ENCODE data around the genes ZNF320, ZNF347, ZNF525, MYADM and TARM1.

DNA sequence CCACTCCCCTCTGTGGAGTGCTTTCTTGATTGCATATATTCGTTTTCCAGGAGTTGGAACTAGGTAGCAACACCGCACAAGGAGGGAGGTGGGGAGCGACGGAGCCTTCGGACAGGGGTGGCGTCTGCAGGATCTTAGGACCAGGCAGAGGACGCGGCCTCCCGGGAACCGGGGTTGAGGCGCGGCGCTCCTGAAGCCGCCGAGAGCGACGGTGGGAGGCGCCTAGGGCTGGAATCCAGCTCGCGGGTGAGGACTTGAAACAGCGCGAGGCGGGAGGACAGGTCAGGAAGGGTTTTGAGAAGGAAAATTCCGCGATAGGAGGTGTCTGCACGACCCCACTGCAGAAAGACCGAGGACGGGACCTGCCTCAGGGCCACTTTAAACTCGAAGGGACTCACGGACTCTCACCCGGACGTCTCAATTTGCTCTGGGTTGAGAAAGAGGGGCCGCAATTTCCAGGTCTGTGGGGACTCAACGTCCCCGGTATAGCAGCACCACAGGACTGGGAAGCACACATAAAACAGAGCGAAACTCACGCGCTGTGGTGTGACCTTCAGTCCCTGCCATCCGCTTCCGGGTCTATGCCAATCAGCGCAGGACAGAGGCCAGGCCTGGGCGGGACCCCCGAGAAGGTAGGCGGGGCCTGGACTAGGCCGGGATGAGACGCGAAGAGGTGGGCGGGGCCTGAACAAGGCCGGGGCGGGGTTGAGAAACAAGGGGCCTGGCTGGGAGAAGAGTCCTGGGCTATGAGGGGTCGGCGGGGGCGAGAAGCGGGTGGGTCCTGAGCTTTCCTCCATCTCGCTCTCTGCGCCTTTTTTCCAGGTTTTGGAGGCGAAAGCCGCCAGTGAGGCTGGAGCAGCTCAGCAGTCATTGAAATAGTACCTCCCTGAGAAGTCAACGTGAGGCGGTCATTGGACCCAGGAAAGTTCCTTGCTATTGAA, at the start of gene ZNF320:
Gene ZNF320, minus strand, starts transcription at position 524 of the 941 bp plus-strand sequence.
- PRO-cap, result bidirectional peak, plus-strand start at position 324 of the sequence, minus-strand start at position 186 of the sequence; bidirectional peak, plus-strand start at position 747 of the sequence, minus-strand start at position 504 of the sequence

GRCh38 chr19:53037050-53038211, 7.1 kb upstream of the ERVV-2 start:
- PRO-cap, result bidirectional peak, plus-strand start at chr19:53037452, minus-strand start at chr19:53037347; unidirectional peak, minus-strand start at chr19:53037858

GRCh38 chr19:53079472-53079973, 23.7 kb downstream of the ZNF160 start:
- PRO-cap, result no peak

- PRO-cap, result no peak
Observed at GRCh38 chr19:53094725-53095078, 8.5 kb downstream of the ZNF160 start.

GRCh38 chr19:53158823-53159265, at the start of gene ZNF347:
TSS of gene ZNF347 (minus strand) at chr19:53159053.
- PRO-cap, result bidirectional peak, plus-strand start at chr19:53159196, minus-strand start at chr19:53159053

DNA sequence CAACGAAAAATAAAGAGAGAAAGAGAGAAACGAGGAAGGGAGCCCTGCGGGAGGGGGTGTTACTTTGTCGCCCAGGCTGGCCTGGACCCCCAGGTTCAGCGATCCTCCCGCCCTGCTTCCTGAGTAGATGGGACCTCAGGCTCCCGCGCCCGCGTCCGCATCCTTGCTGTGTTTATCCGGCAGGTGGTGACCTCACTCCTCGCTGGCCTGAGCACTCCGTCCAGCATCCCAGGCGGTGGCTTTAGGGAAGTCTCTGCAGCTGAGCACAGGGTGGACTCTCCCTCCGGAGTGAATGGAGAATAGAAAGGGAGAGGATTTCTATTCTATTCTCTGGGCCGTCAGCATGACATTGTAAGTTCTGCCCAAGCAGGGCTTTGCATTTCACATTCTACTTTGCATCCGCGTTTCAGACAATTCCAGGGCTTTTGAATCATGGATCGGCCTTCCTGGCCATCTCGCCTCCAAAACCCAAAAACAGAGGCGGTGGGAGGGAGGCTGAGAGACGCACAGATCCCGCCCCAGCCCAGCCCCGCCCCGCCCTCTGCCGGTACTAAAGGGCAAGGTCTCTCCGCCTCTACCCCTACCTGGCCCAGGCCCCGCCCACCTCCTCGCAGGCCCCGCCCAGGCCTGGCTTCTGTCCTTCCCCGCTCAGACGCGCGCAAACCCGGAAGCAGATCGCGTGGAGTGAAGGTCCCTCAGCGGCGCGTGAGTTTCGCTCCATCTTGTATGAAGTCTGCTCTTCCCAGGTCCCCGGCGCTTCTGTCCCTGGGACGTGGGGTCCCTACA, at the start of gene ZNF525:
Gene ZNF525, plus strand, starts transcription at position 651 of the 786 bp plus-strand sequence.
- PRO-cap, result bidirectional peak, plus-strand start at position 661 of the sequence, minus-strand start at position 476 of the sequence

DNA sequence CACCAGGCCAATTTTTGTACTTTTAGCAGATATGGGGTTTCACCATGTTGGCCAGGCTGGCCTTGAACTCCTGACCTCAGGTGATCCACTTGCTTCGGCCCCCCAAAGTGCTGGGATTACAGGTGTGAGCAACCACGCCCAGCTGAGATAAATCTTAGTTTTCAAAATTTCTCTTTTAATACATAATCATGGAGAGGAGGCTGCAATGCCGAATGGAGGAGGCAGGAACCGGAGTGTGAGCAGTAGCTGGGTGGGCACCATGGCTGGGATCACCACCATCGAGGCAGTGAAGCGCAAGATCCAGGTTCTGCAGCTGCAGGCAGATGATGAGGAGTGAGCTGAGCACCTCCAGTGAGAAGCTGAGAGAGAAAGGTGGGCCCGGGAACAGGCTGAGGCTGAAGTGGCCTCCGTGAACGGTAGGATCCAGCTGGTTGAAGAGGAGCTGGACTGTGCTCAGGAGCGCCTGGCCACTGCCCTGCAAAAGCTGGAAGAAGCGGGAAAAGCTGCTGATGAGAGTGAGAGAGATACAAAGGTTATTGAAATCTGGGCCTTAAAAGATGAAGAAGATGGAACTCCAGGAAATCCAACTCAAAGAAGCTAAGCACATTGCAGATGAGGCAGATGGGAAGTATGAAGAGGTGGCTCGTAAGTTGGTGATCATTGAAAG, 11.7 kb downstream of the ZNF813 start:
- PRO-cap, result no peak

GRCh38 chr19:53519124-53519486, 18.8 kb upstream of the ZNF331 start:
- PRO-cap, result no peak

DNA sequence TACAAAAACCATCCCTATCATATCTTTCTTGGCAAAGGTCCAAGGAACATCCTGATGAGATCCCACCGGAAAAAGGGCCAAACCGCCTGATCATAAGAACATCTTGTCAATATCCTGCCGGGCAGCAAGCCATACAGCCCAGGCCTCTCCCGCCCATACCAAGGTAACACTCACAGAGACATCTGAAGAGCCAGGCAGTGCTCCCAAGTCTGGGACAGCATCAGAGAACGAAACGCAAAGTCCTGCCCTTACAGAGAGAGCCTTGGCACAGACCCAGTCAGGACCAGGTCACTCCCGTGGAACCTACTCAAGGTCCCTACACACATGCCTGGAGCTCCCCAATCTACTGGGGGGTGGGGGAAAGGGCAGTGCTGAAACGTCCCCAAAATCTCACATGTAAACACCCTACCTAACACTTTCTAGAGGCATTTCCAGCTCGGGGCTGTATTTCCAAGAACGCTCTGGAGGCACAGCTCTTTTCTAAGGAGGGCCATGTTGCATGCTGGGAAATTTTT, 18.4 kb upstream of the ZNF331 start:
- PRO-cap, result no peak

- PRO-cap, result no peak
Observed at GRCh38 chr19:53579079-53579410, 41.1 kb downstream of the ZNF331 start.

- PRO-cap, result bidirectional peak, plus-strand start at chr19:53867920, minus-strand start at chr19:53867684
Observed at GRCh38 chr19:53867794-53868247, at the start of gene MYADM. TSS of gene MYADM (plus strand) at chr19:53867883.

GRCh38 chr19:53908031-53908474, 1.0 kb upstream of the CACNG7 start:
- PRO-cap, result bidirectional peak, plus-strand start at chr19:53908334, minus-strand start at chr19:53908159

DNA sequence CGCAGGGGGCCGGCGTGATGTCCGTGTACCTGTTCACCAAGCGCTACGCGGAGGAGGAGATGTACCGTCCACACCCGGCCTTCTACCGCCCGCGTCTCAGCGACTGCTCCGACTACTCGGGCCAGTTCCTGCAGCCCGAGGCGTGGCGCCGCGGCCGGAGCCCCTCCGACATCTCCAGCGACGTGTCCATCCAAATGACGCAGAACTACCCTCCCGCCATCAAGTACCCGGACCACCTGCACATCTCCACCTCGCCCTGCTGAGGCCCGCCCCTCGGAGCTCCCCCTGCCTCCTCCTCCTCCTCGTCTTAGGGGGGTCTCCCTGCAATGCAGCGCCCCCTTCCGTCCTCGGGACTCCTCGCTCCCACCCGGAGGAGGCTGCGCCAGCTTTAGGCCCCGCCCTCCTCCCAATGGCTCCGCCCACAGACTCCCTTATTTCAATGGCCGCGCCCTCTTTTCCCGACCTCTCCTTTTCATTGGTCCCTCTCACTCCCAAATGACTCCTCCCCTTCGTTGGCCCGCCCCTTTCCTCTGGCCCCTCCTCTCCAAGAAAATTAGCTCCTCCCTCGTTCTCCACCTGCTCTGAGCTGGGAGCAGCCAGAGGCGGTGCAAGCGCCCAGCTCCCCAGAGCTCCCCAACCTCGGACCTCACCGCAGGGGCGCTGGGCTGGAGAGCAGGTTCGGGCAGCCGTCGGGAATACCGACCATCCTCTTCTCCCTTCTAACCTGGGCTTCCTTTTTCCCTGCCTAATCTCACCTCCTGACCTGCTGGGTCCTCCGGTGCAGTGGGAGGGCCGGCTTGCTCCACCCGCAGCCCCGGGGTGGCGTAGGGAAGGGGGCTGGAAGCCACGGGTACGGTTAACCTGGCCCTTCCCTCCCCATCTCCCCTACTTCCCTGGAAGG, 20.5 kb upstream of the CACNG8 start:
- PRO-cap, result no peak

- PRO-cap, result bidirectional peak, plus-strand start at chr19:53978180, minus-strand start at chr19:53978049
Observed at GRCh38 chr19:53977956-53978850, 13.2 kb upstream of the CACNG6 start.

DNA sequence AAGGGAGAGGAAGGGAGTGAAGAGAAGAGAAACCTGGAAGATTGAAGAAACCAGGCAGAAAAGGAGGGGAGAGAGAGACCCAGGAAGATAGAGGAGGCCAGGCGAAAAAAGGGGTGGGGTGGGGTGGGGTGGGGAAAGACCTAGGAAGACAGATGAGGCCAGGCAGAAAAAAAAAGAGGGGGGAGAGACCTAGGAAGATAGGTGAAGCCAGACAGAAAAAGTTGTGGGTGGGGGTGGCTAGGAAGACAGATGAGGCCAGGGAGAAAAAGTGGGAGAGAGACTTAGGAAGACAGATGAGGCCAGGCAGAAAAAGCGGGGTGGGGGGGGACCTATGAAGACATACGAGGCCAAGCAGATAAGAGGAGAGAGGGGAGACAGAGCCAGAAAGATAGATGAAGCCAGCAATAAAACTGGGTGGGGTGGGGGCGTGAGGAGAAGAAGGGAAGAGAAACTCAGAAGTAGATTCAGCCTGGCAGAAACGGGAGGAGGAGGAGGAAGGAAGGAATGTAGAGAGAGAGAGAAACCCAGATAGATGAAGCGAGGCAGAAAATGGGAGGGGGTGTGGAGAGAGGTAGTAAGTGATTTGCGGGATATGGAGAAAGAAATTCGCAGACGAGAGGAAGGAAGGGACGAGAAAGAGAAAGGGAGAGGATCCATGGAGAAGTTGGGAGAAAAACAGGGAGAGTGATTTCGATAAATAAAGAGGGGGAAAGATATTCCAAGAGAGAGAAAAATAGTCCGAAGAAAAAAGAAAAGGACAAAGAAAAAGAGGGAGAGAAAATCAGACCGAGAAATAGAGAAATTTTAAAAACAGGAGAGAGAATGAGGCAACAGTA, 12.3 kb upstream of the CACNG6 start:
- PRO-cap, result no peak

- PRO-cap, result no peak
Observed at GRCh38 chr19:53985196-53986184, 5.9 kb upstream of the CACNG6 start.

- PRO-cap, result no peak
Observed at GRCh38 chr19:53987721-53988147, 3.7 kb upstream of the CACNG6 start.

DNA sequence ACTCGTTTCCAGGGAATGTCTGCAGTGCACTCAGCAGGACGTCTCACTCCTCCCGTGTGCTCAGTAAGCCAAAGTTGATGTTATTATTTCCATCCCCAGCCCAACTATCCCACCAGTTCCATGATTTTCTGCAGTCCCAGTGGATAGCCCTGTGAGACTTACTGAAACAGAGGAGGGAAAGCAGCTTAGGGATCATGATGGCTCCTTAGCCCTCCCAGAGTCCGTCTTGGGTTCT, at the start of gene TARM1:
Gene TARM1, minus strand, starts transcription at position 221 of the 235 bp plus-strand sequence.
- PRO-cap, result no peak

GRCh38 chr19:54112231-54112563, 3.3 kb downstream of the TFPT start:
- PRO-cap, result no peak

GRCh38 chr19:54173930-54174436, 1.0 kb upstream of the TMC4 start:
- PRO-cap, result no peak